Metanephros (tissue), 2 donors: ENCODE measurements around a stretch of chr2.

DNA sequence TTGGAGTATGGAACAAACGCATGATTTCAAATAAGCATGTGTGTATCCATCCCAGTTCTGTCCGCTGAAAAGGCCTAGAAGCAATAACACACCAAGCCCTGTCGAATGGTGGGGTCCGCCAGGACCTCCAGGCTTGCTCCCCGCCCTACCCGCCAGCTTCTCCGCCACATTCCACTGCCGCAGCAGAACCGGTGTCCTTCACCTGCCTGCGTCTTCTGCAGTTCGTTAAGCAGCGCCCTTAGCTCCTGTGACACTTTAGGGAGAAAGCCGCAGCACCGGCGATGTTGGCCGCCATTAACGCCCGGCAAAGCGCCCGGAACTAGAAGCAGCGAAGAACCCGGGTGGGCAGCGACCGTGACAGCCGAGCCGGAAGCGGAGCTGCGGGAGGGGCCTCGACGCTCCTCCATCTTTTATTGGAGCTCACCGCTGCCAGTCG is 334 bp upstream of the ACTR2 start:
- RAMPAGE, long total RNA, result no peak

GRCh38 chr2:65431690-65431912 is 798 bp downstream of the SPRED2 start:
- RAMPAGE, long total RNA, result no peak

GRCh38 chr2:65432901-65433208 is 456 bp upstream of the SPRED2 start:
- RAMPAGE, long total RNA, result no peak

GRCh38 chr2:65566660-65567189 is 134.3 kb upstream of the SPRED2 start:
- RAMPAGE, long total RNA, result no peak

DNA sequence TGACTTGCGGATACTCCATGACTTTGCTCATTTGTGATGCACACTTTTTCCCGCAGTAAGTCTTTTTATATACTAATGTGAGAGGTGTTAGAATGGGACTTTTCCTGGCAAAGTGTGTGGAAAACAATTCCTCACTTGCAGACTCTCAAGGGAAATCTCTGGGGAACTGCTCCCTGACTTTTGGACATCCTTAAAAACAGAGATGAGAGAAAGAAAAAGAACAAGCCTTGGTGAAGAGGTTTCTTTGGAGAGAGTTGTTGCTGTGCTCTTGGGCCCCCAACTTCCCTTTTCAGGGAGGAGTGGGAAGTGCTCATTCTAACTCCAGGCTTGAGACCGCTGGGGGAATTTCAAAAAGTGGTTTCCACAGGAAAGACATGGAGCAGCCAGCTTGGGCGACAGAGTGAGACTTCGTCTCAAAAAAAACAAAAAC is 142.6 kb upstream of the SPRED2 start:
- RAMPAGE, long total RNA, result no peak

DNA sequence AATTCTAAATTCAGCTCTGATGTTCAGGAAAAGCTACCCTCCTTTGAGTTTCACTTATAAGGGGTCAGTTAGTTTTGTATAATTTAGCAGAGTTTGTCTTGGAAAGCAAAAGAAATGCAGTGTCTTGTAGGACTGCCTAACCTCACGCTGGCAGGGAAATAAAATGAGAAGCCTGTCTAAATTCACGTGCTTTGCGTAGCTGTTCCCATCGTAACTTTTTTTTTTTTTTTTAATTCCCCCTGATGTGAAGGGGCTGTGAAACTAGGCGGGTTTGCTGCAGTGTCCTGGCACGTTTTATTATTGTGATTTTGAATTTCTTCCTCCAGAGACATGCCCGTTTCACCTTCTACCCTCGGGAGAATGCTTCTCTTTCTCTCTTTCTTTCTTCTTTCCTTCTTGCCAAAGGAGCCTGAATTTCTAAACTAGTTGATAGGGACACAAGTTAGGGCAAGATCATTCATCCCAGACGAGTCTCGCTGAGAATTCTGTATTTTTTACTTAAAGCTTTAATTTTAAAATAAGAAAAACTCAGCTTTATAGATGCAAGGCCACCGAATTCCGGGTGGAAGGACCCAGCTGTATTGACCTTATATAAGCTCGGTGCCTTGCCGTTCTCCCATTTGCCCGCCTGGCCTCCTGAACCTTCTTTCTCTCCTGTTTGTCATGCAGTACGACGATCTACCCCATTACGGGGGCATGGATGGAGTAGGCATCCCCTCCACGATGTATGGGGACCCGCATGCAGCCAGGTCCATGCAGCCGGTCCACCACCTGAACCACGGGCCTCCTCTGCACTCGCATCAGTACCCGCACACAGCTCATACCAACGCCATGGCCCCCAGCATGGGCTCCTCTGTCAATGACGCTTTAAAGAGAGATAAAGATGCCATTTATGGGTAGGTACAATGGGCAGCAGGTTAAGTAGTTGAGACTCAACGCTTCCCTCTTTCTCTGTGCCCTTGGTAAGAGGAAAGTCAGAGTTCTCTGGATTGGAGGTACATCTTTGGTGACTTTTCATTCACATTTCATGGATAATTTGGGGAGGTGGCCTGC is 2.5 kb downstream of the MEIS1 start:
- RAMPAGE, long total RNA, result no peak

GRCh38 chr2:66443687-66444469 is 9.0 kb downstream of the MEIS1 start:
- RAMPAGE, long total RNA, result no peak

DNA sequence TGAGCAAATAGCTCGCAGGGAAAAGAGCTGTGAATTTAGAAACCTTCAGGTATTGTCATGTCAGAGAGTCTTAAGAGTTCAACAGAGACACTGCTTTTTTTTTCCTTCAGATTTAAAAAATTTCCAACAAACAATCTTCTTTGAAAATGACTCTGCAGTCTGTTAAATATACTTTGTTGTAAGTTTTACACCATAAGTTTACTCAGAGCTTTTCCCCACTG is 118.6 kb downstream of the MEIS1 start:
- RAMPAGE, long total RNA, result no peak

DNA sequence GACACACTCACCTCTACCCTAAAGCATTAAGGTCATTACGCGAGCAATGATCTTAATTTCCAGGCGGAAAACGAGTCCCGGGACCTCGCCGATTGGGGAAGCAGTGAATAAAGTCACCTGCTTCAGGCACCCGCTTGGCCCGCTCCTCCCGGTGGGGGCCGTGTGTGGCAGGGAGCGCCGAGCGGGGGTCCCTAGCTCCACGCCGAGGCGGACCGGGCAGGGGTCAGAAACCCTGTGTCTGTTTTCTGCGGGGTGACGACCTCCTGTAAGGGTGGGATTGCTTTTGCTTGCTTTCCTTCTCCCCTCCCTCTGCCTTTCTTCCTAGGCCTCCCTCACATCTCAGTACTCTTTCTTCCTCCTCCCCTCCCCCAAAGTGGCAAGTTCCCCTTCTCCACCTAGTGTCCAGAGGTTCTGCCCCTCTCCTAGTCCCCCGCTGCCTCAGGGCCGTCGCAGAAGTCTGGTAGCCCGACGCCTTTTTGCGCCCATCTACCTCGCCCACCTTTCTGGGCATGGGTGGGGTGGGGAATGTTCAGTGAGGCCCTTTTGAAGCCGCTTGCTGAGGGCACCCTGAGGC is 142.6 kb downstream of the MEIS1 start:
- RAMPAGE, long total RNA, result no peak

GRCh38 chr2:66578059-66579163 is 143.5 kb downstream of the MEIS1 start:
- RAMPAGE, long total RNA, result no peak

- RAMPAGE, long total RNA, result no peak
Measured at GRCh38 chr2:67397839-67398431, 802 bp downstream of the ETAA1 start.

DNA sequence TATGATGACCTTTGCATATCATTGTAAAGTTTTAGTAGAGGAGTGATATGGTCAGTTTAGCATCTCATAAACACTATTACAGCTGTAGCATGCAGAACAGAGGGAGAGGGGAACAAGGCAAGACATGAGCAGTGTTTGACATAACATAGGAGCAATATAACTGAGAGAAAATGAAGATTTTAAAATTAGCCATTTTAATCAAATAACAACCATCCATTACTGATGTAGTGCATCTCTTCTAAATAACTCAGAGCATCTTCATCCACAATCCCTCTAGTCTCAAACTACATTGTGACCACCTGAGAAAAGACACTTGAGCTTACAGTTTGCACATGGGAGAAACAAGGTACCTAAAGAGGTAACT is 155.7 kb downstream of the ETAA1 start:
- RAMPAGE, long total RNA, result no peak

DNA sequence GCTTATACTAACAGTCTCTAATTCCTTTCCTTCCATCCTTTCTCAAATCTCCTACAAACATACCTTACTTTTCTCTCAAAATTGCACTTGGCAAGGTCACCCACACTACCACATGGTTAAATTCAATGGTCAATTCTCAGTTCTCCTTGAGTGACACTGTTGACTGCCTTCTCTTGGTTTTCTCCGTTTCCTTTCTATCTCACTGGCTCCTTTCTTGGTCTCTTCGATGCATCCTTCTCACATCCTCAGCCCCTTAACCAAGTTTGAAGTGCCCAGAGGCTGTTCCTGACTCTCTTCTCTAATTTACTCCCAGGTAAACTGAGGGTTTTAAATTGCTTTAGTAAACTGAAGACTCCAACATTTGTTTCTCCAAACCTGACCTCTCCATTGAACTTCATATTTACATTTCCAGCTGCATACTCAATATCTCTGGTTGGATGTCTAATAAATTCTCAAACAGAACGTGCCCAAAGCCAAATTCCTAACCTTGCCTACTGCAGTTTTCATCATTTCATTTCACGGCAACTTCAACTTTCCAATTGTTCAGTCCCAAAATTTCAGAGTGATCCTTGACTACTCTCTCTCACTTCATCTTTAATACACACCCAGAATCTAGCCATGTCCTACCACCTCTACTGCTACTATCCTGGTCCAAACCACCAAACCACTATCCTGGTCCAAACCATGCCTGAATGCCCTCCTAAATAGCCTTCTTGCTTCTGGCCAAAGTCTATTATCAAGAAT is 12.2 kb downstream of the C1D start:
- RAMPAGE, long total RNA, result no peak

GRCh38 chr2:68280362-68280871 is 28.1 kb upstream of the PPP3R1 start:
- RAMPAGE, long total RNA, result no peak

DNA sequence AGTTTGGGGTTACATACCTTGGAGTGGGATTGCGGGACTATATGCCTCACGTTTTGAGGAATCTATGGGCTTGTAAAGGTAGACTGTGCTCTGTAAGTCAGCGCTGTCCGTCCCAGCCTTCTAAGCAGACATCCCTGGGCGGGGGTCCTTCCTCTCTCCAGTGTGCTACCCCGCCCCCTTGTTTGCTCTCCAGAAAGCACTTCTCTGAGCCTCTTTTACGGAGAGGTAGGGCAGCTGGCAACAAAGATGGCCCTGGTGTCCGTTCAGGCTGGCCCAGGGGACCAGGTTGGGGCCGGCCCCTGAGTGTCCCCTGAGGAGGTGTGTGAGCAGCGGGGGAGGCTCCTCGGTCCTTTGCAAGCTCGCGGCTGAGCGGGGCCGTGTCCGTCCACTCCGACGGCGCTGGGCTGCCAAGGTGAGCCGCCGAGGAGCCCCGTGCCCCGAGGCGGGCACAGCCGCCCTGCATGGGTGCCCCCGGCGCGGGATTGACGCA is 444 bp upstream of the PROKR1 start:
- RAMPAGE, long total RNA, result no peak

DNA sequence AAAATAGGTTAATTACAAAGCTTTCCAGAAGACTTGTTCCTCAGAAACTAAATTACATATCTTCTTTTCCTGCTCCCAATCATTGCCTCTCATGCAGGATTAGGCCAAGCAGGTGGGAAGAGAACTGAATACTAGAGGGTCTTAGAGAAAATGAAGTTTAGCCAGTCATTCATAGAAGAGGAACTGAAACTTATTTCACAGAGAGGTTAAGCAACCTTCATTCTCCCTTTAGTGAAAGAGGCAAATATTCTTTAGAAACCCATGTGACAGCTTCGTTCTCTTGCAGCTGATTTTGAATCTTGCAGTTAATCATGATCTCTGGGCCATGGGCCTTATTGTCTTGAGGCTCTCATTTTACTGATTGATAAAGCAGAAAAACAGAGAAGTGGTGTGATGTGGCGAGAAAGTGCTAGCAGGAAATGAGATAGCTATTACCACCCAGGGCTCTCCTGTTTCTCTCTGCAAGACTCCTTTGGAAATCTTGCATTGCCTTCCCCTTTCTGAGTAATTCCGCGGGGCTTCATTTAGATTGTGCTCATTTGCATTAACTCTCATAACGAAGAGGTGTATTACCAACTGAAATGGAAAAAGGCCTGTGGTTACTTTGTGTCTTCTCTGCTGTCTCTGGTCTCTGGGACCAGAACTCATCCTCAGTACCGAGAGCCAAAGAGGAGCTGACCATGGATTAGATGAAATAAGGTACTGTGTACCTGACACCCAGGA is 44.6 kb upstream of the ARHGAP25 start:
- RAMPAGE, long total RNA, result no peak

- RAMPAGE, long total RNA, result no peak
Measured at GRCh38 chr2:68726865-68727431, 7.7 kb upstream of the ARHGAP25 start.

DNA sequence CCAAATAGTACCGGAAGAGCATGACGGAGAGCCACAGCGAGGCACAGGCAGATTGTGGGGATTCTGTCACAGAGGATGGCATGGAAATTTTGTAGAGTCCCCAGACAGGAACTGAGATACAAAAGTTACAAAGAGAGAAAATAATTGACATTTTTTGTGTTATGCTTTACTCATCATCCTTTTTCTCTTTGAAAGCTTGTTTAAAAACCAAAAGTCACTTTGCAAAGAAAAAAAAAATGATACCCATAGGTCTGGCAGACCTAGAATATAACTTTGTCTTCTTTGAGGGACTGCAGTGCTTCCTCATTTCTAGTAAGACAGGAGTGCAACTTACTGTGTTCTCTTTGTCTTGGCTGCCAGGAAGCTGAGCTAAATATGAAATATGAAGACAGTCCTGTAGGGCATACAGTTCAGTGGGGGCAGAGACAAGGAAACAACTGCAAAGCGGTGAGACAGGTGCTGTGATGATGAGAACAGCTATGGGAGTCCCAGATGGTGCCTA is 5.1 kb downstream of the ARHGAP25 start:
- RAMPAGE, long total RNA, result no peak

DNA sequence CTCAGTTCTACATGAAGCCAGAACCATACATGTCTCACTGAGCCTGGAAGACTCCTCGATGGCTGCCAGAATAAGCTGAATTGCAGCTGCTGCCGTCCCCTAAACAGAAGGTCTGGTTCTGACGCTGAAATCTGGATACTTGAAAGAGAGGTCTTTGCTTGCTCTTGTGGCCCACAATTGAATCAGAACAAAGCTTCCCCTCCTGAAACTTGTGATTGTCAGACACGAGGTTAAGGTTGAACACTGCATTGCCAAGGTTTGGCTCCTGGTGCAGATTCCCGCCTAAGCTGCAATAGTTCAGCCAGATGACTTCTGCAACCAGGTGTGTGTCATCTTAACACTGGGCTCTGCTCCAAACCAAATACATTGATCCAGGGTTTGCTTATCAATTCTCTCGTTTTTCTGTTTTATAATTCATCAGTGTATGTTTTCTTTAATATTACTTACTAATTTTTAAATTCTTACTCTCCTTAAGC is 14.6 kb downstream of the GKN1 start:
- RAMPAGE, long total RNA, result no peak

DNA sequence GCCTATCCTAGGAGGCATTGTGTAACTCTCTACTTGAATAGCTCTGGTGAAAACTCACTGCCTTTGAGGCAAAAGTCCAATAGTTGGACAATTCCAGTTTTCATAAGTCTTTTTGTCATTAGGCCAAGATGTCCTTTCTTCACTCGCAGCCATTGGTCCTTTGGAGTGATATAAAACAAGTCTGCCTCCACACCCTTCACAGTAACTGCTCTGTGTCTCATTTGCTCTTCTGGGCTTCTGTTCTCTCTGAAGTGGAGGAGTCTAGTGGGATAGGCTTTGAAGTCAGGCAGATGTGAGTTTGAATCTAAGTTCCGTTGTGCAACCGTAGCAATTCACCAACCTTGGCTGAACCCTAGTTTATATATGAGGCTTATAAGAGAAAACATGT is 28.3 kb downstream of the ANTXR1 start:
- RAMPAGE, long total RNA, result no peak